Omental fat pad (tissue), 4 donors: ENCODE measurements around a stretch of chr2.

- PRO-cap = no peak
- RAMPAGE, long total RNA, 4 experiments = no peak in any of the 4 experiments
These were observed 64.7 kb upstream of the HAAO start for GRCh38 chr2:42856967-42857564.

GRCh38 chr2:42896988-42897413 is 104.6 kb upstream of the HAAO start:
- PRO-cap = no peak
- RAMPAGE, long total RNA, 4 experiments = no peak in any of the 4 experiments

- PRO-cap = no peak
- RAMPAGE, long total RNA, 4 experiments = start-site peak on the plus strand in 1 of 4 experiments, at chr2:42925091-42925132 at its widest, 8 reads per replicate
These were observed 132.3 kb upstream of the HAAO start for GRCh38 chr2:42924485-42925279.

GRCh38 chr2:43006343-43006705 is 213.9 kb upstream of the HAAO start:
- PRO-cap = no peak
- RAMPAGE, long total RNA, 4 experiments = no peak in any of the 4 experiments

DNA sequence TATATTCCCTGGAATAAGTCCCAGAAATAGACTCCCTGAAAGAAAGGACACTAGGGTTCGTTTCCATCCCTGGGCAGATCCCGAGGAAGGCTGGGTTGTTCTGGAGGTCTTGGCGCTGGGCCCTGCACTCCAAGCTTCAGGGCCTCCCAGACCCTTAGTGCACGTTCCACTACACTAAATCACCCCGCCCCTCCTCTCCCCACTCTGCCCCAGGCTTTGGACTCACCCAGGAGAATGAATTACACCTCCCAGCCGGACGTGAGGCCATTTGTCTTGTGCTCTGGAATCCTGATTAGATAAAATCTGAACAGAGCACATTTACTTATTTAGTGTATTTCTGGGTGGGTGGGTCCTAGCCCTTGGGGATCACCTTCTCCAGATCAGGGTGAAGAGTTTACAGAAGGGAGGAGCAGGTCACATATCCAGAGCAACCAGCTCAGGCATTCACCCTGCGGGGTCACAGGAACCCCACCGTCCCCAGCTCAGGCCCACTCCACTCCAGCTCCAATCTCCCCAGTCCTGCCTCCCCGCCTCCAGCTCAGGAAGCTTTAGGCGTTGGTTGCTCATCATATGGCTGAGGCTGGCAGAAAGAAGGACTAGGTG is 188.0 kb downstream of the ZFP36L2 start:
- PRO-cap = no peak
- RAMPAGE, long total RNA, 4 experiments = no peak in any of the 4 experiments

DNA sequence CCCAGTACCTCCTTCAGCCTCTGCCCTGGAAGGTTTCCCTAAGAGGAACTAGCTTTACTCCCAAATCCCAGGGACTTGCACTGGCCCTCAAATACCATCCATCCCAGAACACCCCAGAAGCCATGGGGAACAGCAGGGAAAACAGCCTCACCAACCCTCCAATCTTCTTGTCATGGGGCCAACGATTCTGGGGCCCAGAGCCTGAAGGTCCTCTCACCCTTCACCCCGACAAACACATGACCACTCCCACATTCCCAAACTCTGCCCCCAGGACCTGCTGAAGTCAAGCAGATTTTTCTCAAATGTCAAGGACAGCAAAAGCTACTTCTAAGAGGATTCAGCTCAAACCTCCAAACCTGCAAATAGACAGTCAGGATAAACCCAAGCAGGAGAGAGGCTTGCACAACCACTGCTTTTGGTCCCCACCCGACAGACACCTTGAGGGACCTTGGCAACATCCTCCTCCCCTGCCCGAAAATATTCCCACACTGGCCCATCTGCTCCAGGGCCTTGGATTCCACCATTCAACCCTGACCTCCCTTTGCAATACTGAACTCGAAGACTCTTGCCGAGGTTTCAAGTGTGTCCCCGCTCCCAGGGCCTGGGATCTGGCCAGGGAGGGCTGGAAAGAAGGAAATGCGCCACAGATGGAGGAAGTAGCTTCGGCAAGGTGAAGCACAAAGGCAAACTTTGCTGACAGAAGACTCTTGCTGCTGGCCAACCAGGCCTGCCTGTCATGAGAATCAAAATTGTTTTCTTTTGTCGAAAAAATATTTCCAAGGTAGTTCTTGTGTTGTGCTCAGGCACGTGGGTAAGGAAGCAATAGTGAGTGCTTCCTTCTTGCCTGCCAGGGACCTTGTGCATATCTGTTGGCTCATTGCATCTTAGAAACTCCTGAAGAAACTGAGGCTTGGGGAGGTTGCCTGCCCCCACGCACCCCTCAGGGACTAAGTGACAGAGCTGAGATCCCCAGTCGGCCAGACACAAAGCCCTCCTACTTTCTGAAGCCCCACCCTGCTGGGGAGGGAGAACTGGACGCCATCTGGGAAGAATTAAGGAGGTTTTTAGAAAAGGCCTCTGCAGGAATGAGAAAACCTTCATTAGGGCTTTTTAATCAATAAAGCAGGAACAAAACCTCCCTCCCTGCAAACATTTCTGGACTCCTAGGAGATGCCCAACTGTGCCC is 143.1 kb downstream of the ZFP36L2 start:
- PRO-cap = no peak
- RAMPAGE, long total RNA, 4 experiments = no peak in any of the 4 experiments

- PRO-cap = no peak
- RAMPAGE, long total RNA, 4 experiments = no peak in any of the 4 experiments
These were observed 74.1 kb downstream of the ZFP36L2 start for GRCh38 chr2:43152140-43152802.

DNA sequence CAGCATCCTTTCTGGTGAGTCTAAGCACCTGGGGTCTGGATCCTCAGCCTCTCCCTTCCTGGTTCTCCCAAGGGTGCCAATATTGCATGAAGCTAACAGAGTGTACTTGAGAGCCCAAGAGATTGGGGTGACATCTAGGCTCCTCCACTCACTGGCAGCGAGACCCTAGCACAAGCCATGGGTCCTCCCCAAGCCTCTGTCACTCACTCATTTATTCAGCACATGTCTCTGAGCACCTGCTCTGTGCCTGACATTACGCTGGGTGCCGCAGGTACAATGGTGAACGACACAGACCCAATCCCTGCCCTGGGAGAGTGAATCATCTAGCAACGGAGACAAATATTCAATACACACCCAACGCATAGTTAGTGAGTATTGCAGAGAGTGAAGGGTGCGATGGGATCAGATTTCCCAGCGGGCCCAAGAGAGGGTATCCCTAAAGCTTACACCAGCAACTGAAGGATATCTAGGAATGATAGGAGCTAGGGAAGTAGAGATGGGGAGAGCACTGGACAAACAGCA is 45.6 kb downstream of the ZFP36L2 start:
- PRO-cap = no peak
- RAMPAGE, long total RNA, 4 experiments = no peak in any of the 4 experiments

GRCh38 chr2:43199708-43200517 is 26.5 kb downstream of the ZFP36L2 start:
- PRO-cap = no peak
- RAMPAGE, long total RNA, 4 experiments = no peak in any of the 4 experiments

GRCh38 chr2:43225015-43225406 is 1.4 kb downstream of the ZFP36L2 start:
- PRO-cap = no peak
- RAMPAGE, long total RNA, 4 experiments = no peak in any of the 4 experiments

GRCh38 chr2:43227806-43228248 is 1.4 kb upstream of the ZFP36L2 start:
- PRO-cap = no peak
- RAMPAGE, long total RNA, 4 experiments = no peak in any of the 4 experiments

DNA sequence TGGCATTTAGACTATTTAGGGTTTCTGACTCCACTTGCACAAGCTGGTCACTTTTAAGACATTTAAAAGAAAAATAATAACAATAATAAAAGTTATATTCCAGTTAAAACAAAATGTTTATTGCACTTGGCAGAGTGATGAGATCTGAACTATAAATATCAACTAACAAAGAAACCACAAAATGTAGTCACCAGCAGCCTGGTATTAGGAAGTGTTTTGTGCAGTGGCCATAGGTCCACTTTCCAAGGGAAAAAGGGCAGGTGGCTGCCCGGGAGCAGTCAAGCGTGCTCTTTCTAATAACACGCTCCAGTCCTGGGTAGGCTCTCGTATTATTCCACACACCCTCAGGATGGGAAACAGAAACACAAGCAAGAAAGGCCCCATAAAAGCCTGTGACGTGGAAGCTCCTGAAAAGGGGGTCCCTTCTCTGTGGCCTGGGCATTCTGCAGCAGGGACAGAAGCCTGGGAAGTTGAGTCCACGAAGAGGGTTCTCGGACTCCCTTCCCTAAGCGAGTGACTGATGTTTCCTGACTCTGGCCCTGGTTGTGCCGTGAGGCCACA is 87.0 kb upstream of the ZFP36L2 start:
- PRO-cap = no peak
- RAMPAGE, long total RNA, 4 experiments = no peak in any of the 4 experiments

GRCh38 chr2:43349248-43349854 is 122.9 kb upstream of the ZFP36L2 start:
- PRO-cap = no peak
- RAMPAGE, long total RNA, 4 experiments = no peak in any of the 4 experiments

DNA sequence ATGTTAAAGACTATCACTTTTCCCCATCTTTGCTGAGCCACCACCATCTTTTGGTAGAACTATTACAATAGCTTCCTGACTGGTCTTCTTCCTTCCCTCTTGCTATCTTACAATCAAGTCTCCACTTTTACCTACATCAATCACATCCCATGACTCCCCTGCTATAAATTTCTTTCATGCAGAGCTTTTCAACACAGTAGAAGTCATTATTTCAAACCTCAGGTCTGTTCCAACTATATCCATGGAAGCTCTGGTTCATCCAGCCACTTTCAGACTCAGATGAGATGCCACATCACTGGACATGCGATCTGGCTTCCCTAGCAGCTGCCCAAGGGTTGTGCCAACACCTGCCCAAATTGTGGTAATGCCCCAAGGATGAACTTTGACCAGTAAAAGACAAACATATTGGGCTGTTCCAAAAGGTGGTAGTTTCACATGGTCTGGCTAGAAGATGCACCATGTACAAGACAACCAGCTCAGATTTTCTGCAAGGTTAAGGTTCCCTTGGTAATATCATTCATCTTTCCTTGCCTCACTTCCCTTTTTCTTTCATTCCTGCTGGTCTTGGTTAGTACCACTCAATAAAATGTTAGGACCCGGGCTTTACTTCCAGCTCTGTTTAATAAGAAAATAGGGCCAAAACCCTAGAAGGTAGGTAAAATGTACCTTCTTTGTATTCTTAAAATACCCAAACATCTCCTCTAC is 101.9 kb downstream of the THADA start:
- PRO-cap = no peak
- RAMPAGE, long total RNA, 4 experiments = no peak in any of the 4 experiments

GRCh38 chr2:43536993-43537588 is 58.7 kb downstream of the THADA start:
- PRO-cap = unidirectional peak, minus-strand start at chr2:43537293
- RAMPAGE, long total RNA, 4 experiments = no peak in any of the 4 experiments

DNA sequence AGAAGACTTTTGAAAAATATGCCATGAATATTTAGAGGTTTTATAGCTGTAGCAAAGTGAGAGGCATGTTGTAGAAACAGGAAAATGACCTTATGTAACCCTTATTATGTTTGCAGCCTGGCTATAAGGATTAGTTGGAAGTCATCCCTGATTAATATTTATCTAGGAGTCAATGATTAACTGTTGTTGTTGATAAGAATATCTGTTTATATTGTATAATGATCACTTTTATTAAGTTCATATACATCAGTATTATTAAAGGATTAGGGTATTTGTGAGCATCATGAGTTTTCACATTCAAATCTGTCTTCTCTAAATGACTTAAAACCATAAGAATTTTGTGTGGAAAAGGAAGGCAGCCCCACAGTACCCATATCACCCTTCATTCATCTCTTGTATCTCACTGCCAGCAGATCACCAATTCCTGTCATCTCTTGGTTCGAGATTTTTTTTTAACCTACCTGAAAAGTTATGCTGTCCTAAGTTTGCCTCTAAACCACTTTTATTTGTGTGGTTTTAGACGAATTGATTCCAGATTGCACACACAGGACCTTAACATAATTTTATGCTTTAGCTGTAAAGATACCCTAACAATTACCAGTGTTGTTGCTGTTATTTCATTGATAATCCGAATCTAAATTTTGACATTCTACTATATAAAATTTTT is 32.1 kb downstream of the ABCG5 start:
- PRO-cap = no peak
- RAMPAGE, long total RNA, 4 experiments = no peak in any of the 4 experiments

- PRO-cap = no peak
- RAMPAGE, long total RNA, 4 experiments = no peak in any of the 4 experiments
These were observed 1.4 kb downstream of the ABCG8 start for GRCh38 chr2:43840104-43840669.

GRCh38 chr2:43888225-43888799 is 49.5 kb downstream of the ABCG8 start:
- PRO-cap = no peak
- RAMPAGE, long total RNA, 4 experiments = no peak in any of the 4 experiments

DNA sequence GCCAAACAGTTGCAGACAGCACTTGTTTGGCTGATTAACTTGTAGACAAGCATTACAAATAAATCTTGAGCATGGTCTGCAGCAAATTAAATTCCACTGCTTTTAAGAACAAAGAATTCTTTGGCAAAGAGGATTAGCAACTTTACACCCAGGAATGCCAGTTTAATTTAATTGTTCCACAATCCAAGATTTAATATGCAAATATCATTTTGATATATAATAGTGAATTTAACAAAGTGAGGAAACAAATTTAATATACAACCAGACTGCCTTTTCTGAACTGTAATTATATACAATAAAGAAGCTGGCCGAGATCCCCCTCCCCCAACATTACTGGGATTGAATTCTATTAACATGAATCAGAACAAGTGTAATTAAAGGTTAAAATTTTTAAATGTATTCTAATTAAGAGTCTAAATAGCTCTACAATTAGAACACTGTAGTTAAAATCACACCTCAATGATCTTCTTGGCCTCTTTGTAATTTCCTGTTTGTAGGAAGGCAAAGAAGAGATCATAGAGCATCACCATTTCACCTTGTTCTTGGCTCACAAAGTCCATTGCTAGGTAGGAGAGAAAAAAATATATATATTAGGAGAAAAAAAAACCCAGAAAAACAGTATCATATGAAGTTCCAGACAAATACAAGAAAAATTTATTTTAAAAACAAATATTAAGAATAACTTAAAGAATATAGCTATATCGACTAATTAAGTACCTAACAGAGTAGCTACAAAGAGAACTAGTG is 61.9 kb downstream of the LRPPRC start:
- PRO-cap = no peak
- RAMPAGE, long total RNA, 4 experiments = no peak in any of the 4 experiments

- PRO-cap = no peak
- RAMPAGE, long total RNA, 4 experiments = no peak in any of the 4 experiments
These were observed 431 bp upstream of the LRPPRC start for GRCh38 chr2:43996101-43996738.